Urinary bladder (tissue), 3 donors: ENCODE results near the genes MCM10, PHYH and SEPHS1.

DNA sequence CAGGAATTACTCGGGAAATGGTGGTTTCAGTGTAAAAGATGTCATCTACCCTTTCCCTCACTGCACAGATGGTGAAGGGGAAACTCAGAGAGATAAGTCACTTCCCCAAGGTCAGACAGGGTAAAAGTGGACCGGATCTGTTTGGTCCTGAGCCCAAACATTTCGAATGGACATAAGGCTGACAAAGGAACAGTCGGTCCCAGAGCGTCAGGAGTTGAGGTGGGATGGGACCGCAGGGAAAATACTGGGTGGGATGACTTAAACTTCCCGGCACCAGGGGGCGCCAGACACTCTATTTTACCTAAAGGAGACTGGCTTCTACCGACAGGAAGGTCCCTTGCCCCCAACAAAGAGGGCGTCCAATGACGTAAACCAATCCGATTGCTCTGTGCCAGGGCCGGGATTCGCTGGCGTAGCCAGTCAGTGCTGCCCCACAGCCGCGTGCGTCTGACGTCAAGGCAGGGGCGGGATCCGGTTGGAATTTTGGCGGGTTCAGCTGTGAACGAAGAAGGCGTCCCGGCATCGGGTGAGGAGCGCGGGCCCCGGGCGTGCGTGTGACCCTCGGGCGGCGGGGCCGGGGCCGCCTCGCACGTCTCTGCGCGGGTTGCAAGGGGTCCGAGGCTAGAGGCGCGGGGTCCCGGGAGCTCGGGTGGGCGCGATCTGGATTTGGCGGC is at the start of gene MCM10:
TSS of gene MCM10 (plus strand) at position 478 of the 674 bp plus-strand sequence.
- PRO-cap = bidirectional peak, plus-strand start at position 522 of the sequence, minus-strand start at position 216 of the sequence
- RAMPAGE, long total RNA = no peak

GRCh38 chr10:13299984-13300428 is at the start of gene PHYH:
Gene PHYH, minus strand, starts transcription at chr10:13300064.
- PRO-cap = bidirectional peak, plus-strand start at chr10:13300189, minus-strand start at chr10:13300064
- RAMPAGE, long total RNA = no peak

- PRO-cap = no peak
- RAMPAGE, long total RNA = no peak
These were observed 12.0 kb downstream of the SEPHS1 start for GRCh38 chr10:13335991-13336594.

DNA sequence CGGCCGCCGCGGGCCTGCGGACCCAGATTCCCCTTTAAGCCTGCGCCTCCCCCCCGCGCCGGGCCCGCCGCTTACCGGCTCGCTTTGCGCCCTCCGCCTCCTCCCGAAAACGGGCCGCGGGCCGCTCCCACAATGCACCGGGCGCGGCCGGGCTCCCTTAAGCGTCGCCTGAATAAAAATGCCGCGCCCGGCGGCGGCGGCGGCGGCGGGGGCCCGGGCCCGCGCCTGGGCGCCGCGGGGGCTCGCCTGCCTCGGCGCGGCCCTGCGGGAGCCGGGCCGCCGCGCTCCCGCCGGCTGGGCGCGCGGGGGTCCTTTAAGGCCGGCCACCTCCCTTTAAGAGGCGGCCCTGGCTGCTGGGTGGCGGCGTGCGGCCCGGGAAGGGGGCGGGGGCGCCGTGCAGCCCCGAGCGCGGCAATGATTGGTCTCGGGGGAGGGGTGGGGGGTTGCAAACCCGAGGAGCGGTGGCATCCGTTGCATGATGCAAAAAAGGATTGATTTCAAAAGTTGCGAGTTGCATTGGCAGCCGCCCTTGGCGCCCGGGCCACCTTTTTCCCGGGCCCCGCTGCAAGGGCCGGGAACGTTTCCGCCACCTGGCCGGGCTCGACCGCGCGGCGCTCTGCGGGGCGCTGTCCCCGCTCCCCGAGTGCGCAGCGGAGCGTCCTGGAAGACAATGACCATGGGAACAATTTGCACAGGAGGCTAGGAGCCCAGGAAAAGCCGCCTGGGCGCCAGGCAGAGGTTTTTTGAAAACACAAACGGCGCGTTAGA is at the start of gene SEPHS1:
TSS of gene SEPHS1 (minus strand) at position 369 of the 768 bp plus-strand sequence.
- PRO-cap = bidirectional peak, plus-strand start at position 432 of the sequence, minus-strand start at position 63 of the sequence
- RAMPAGE, long total RNA = no peak

DNA sequence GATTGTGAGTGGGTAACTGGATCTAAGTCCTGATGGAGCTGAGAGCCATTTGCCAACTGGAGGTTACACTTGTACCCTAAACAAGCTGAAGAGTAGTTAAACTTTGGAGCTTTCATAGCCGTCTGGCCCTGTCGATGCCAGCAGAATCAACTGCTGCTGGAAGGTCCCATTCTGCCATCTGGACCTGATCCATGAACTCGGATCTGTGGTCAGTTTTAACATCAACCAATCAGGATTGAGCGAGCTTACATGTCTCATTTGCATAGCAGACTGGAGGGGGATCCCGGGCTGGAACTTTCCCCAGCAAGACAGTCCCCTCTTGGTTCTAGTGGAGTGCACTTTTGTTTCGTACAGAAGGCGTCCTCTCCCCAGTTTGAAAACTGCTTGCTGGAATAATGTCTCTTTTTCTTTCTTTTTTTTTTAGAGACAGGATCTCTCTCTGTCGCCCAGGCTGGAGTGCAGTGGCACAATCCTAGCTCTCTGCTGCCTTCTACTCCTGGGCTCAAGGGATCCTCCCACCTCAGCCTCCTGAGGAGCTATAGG is 42.5 kb upstream of the SEPHS1 start:
- PRO-cap = bidirectional peak, plus-strand start at position 311 of the sequence, minus-strand start at position 166 of the sequence
- RAMPAGE, long total RNA = no peak

DNA sequence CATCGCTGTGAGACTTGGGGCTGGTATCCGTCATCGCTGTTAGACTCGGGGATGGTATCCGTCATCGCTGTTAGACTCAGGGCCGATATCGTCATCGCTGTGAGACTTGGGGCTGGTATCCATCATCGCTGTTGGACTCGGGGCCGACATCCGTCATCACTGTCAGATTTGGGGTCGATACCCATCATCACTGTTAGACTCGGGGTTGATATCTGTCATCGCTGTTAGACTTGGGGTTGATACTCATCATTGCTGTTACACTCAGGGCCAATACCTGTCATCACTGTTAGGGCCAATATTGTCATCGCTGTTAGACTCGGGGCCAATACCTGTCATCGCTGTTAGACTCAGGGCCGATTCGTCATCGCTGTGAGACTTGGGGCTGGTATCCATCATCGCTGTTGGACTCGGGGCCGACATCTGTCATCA is 55.5 kb downstream of the BEND7 start:
- PRO-cap = no peak
- RAMPAGE, long total RNA = no peak

DNA sequence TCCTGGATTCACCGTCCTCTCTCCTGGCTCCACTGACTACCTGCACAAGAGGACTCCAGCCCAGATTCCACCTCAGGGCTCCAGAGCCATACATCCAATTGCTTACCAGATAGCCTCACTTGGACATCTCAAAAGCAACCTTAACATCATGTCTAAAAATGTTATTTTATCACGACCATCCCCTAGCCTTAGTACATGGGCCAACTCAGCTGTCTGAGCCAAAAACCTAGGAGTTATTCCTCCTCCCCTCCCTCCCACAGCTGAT is 15.6 kb downstream of the BEND7 start:
- PRO-cap = no peak
- RAMPAGE, long total RNA = no peak

DNA sequence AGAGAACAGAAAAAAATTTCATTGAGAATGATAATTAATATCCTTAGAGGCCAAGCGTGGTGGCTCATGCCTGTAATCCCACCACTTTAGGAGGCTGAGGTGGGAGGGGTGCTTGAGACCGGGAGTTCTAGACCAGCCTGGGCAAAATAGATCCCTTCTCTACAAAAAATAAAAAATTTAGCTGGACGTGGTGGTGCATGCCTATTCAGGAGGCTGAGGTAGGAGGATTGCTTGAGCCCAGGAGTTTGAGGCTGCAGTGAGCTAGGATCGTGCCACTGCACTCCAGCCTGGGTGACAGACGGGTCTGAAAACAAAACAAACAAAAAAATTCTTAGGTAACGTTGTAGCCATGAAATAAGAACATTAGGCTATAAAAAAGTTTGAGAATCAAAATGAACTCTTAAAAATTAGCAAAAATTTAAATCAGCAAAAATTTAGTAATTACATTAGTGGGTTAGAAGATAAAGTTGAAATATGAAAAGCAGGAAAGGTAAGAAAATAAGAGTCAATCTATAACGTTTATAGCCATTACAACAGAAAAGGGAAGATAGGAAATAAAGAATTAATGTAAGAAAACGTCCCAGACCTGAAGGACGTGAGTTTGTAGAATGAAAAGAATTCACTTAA is 38.4 kb downstream of the PRPF18 start:
- PRO-cap = no peak
- RAMPAGE, long total RNA = no peak

DNA sequence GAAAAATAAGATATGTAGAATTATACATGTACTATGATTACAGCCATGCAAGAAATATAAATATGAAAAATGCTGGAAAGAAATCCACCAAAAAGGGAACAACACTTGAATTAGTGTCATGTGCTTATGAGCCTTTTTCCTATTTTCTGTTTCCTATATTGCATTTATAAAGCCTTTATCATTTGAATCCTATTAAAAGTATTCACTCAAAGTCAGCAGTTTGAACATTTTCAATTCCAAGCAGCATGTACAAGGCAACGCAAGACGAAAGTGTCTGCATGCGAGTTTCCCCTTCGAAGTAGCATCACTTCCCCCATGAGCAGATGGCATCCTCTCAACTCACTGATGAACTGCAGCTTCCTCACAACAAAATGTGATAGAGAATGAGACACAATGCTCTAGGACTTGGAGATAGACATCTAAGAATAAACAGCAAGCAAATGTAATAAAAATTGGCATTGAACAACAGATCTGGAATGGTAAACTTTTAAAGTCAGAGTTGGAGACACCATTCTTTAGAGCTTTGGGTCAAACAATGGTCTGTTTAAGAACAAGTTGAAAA is 270.7 kb downstream of the PRPF18 start:
- PRO-cap = no peak
- RAMPAGE, long total RNA = no peak

DNA sequence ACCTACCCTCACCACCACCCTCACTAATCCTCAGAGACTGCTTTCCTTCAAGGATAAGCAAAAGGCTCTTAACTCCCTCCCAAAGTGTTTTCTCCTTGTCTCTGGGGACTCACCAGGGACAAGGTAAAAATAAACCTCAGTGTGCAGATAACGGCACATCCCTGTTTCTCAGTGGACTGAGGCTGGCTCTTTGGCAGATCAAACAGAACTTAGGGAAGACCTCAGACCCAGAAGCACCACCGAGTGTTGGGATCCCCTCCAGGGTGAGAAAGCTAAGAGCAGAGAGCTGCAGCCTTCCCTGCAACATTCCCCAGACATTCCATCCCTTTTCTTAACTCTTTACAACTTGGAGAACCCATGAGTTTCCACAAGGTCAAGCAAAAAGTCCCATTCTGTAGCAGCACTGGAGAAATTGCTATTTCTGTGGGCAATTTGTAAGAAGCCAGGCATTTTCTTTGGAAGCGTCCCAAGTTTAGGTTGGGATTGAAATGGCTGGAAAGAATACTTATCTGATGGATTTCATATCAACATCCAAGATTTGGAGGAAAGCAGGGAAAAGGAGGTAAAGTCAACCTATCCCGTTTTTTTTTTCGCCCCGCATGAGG is 358.7 kb downstream of the FRMD4A start:
- PRO-cap = no peak
- RAMPAGE, long total RNA = no peak

DNA sequence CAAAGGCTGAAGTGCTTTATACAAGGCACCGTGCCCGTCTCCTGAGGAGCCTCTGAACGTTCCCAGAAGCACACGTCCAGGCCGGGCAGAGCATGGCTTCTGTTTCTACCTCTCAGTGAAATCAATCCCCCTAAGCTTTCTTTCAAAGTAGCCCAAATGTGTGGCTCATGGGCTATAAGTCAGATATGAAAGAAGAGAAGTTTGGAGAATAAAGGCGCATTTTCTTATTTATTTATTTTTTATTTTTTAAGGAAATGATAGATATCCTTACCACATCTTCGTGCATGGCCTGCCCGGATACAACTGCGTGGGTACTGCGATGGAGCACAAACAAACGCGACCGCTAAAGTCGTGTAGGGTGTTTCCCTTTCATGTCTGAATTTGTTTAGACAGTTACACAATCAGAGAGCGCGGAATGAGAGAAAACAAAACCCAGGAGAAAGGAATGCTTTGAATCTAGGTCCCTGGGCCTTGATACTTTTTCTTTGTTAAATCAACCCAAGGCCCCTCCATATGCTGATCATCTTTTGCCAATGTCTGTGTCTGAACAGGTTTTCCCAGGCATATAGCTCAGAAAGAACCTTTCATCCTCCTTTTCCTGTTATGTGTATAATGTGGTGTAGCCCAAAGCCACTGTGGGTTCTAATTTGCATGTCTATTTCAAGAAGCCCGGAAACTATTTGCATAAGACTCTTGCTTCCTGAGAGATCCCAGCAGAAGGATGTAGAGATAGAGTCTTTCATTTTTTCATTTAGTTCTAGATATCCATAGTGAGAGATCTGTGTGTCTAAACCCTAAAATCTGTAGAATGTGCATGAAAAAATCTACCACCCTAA is 145.9 kb downstream of the FRMD4A start:
- PRO-cap = no peak
- RAMPAGE, long total RNA = no peak

GRCh38 chr10:14185415-14186032 is 145.2 kb downstream of the FRMD4A start:
- PRO-cap = no peak
- RAMPAGE, long total RNA = no peak

DNA sequence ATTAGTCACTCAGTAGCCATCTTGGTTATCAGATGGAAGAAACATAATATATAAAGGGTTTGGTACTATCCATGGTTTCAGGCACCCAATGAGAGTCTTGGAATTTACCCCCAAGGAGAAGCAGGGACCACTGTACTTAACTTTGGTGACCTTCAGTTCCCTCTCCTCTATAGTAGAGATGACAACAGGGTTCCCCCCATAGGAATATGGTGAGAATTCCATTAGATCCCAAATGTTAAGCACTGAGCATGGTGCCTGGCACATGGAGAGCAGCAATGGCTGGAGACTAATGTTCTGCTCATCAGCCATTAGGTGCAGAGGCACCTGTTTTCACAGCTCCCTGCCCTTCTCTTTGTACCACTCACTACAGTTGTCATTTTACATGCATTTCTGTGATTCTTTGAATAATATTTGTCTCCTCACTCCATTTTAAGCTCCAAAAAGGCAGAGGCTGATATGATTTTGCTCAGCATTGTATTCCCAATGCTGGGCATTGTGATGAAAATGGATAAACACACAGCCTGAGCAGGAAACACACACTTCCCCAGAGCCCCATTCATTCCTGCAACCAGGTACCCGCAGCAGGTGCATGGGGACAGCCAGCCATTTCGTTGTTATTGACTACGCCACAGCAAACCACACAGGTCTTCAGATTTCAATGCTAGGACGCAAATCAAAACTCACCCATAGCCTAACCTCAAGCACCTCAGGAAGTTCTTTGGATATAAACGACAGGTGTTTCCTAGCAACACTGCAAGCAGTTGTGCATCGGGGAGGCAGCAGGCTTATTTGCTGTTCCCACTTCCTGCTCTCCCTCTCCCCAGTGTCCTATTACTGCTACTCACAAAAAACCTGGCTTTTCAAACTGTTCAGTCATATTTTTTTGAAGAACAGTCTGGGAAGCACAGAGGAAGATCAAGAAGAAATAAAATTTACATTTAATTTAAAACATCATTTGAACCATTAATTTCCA is 176.2 kb upstream of the FRMD4A start:
- PRO-cap = no peak
- RAMPAGE, long total RNA = no peak

GRCh38 chr10:14521724-14522086 is 191.0 kb upstream of the FRMD4A start:
- PRO-cap = no peak
- RAMPAGE, long total RNA = no peak

DNA sequence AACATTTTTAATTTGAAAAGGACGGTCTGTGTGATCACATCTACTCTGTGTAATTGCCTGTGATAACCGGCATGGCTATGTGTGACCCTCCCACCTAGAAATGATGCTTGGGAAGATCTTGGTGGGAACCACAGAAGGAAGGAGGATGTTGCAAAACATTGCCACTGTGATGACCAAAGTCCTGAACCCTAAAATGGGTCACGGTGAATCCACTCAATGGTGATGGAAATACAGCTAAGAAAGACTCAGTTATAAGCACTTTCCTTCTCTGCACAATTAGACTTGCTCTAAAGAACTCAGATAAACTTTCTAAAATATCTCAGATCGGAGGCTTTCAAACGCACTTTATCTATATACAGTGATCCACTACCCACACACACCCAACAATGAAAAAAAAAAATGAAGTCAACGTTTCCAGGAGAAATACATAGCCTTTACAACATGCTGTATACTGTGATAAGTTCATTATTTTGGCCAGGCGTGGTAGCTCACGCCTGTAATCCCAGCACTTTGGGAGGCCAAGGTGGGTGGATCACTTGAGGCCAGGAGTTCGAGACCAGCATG is 221.4 kb upstream of the FRMD4A start:
- PRO-cap = no peak
- RAMPAGE, long total RNA = no peak

DNA sequence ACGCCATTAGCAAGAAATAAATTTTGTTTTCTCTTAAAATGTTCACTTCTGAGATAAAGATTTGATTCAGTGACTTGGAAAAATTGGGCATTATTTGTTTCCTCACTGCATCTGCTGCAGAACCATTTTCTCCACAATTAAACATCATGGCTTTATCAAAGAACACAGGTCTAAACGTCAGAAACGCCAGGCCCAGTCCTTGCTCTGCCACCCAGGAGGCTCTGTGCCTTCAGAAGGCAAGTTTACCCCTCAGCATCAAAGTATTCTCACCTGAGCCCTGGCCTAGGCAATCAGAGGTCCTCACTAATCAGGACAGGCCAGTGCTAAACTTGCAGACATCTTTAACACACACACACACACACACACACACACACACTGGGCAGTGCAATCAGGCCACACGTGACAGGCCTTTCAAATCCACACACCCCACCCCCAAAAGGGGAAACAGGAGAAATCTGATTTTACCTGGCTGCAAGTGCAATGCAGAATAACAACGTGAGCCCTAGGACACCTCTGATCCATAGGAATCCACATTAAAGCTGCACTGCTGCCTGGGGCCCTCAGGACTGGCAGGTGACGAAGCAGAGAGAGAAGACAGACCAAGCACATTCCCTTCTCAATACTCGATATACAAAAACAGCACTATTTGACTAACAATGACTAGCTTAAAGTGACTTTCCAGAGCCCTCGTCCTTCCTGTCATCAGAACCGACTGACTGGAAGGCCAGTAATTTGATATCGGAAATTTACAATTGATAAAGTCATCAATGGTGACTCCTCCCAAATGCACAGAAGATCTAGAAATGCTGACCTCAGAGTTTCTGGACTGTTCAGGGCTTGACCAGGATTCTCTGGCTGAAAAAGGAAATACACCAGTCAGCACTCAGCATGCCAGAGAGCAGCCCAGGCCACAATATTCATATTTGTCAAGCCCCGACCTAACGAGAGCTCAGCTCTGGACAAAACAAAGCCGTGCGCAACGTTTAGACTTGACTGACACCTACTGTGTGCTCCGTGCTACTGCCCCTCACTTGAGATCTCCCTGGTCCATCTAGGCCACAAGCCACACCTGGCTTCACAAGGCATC is 218.8 kb downstream of the FAM107B start:
- PRO-cap = no peak
- RAMPAGE, long total RNA = no peak

GRCh38 chr10:14585820-14586516 is 188.7 kb downstream of the FAM107B start:
- PRO-cap = no peak
- RAMPAGE, long total RNA = no peak

DNA sequence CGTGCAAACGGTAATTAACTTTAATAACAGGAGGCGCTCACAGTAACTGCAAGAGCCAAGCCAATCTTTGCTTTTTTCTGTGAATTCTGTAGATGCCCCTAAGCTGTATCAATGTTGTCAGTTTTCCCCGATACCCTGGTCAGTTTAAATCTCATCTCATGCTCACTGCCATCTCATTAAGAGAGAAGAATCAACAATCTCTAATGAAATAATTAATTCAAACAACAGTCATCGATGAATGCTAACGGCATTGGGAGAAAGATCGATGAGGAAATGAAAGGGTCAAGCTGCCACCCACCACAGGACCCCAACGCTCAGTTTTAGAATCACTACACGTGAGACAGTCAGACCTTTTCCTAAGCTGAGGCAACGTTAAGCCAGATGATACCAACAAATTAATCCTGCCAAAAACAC is 183.3 kb downstream of the FAM107B start:
- PRO-cap = no peak
- RAMPAGE, long total RNA = no peak

DNA sequence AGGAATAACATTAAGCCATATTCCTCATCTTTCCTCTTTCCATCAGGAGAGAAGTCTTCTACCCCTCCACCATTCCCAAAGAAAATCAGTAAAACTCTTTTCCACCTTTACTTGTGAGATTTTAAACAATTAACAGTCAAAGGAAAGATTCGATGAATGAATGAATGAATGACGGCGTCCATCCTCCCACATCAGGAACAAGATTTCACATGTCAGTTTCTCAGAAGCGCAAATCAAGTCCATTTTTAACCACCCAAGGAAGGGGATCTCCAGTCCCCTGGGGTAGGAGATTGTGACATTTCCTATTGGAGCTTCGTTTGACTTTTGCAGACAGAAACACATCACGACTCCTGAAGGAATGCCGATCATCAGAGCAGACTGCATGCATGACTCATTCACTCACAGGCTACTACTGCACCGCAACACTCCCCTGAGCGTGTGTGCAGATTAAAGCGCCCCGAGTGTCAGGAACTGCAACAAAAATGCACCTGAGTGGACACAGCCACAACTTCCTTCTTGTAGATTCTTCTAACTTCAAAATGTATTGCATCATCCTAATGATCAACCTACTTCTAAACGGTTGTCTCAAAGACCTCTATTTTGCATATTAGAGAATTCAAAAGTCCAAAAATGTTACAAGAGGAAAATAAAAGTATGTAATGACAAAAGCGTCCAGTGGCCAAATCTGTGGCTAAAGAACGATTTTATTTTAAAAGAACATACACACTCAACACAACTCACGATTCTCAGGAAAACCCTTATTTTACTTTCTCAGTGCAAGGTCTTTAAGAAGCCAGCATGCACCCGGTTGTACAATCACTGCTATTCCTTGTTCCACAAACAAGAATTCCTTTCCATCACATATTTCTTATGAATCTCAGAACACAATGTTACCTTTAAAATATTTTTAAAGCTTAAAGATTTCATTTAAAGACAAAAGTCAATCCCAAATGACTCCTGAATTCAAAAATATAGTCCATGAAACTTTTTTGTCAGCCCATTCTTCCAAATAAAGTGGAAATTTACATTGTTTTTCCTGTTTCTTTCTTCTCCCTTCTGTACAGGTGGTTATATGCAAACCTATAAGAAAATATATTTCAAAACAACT is 172.6 kb downstream of the FAM107B start:
- PRO-cap = unidirectional peak, plus-strand start at position 479 of the sequence
- RAMPAGE, long total RNA = no peak

- PRO-cap = no peak
- RAMPAGE, long total RNA = no peak
These were observed 166.4 kb downstream of the FAM107B start for GRCh38 chr10:14608196-14608836.